Skeletal muscle satellite cell (primary cell): ENCODE results near the genes SHLD1, TRMT6 and TMX4.

DNA sequence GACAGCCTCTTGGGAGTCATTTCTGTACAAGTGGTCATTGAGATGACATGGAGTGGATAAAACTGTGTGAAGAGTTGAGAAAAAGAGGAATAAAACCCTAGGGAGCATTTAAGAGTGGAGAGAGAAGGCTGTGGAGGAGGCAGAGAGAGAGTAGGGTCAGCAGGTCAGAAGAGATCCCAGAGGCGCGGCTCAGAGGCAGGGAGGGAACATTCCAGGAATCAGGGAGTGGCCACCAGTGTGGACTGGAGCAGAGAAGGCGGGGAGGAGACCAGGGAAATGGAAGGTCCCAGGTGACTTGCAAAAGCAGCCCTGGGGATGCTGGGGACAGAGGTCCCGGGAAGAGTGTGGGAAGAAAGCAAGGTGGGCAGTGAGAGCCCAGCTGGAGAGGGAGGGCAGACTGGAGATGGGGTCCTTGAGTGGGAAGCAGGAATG, 31.6 kb downstream of the ADRA1D start:
- CAGE, long polyA plus RNA, result no peak

DNA sequence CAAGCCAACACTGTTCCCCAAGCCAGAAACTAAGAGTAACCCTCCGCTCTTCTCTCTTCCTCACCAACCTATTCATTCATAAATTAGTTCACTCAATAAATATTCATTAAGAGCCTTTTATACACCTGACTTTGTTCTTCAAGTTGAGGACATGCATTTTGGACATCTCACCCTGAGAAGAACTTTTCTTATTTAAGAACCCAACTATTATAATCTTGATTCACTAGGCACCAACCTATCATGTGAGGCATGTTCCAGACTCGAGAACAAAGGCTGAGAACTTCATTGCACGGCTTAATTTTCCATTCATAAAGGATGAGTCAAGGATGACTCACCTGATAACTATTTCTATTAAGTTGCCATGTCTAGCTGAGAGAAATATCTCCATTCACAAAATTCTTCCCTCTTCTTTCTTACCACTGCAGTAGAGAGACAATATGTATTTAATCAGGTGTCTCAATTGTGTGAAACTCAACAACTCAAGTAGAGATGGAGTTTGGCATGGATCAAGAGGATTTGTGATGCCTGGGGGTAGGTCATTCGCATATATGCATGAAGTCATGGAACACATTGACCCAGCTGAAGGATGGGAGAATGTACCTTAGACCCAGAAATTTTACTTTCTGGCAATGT, 173.4 kb upstream of the PRNP start:
- CAGE, long polyA plus RNA, result no peak

GRCh38 chr20:4700246-4701101, 14.2 kb downstream of the PRNP start:
- CAGE, long polyA plus RNA, result no peak

GRCh38 chr20:4726530-4727664, 5.2 kb downstream of the PRND start:
- CAGE, long polyA plus RNA, result no peak

GRCh38 chr20:4926469-4926884, 74.8 kb downstream of the SLC23A2 start:
- CAGE, long polyA plus RNA, result no peak

- CAGE, long polyA plus RNA, result no peak
Observed at GRCh38 chr20:5078388-5078962, 34.4 kb downstream of the TMEM230 start.

- CAGE, long polyA plus RNA, result no peak
Observed at GRCh38 chr20:5118567-5119084, 1.1 kb downstream of the PCNA start.

GRCh38 chr20:5165226-5165889, 38.5 kb downstream of the CDS2 start:
- CAGE, long polyA plus RNA, result no peak

GRCh38 chr20:5714383-5715123, 35.6 kb upstream of the SHLD1 start:
- CAGE, long polyA plus RNA, result no peak

DNA sequence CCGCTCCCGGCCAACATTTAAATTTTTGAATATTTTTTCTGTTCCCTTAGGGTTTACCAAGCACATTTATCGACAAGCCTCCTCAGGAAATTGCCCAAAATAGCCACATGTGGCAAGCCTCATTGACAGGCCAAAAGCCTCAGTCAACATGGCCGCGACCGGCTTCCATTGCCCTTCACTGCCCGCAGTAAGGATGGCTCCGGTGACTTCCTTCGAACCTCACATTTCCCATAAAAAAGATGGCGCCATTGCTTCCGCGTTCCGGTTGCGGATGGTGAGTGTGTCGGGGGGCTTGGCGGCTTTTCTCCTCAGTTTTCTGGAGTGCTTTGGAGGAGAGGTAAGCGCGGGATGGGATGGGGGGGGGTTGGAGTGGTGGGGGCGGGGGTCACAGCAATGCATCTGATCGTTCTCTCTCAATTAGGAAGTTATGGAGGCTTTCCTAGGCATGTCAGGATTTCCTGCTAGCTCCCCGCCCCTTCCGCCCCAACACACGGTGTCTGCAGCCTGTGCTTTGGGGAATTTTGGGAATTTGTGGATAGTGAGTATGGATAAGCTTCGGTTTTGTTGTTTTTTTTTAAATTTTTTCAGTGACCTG, at the start of gene SHLD1:
Gene SHLD1 (plus strand): TSS at position 259 of the 595 bp plus-strand sequence.
- CAGE, long polyA plus RNA, result start-site peak on the plus strand centred at position 278 of the sequence, 67 bp wide, 58 and 17 reads in 2 replicates

DNA sequence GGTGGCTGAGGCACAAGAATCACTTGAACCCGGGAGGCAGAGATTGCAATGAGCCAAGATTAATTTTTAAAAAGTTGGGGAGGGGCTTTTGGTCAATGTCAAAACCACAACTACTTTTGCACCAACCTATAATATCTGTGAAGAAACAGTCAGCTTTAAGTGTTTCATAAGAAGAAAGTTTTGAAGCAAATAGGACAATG, 63.0 kb upstream of the CHGB start:
- CAGE, long polyA plus RNA, result no peak

GRCh38 chr20:5949962-5951158, at the start of gene TRMT6:
TRMT6 (minus strand) TSS chr20:5950533.
- CAGE, long polyA plus RNA, result start-site peak on the minus strand at chr20:5950342-5950501, 219 and 63 reads in 2 replicates

DNA sequence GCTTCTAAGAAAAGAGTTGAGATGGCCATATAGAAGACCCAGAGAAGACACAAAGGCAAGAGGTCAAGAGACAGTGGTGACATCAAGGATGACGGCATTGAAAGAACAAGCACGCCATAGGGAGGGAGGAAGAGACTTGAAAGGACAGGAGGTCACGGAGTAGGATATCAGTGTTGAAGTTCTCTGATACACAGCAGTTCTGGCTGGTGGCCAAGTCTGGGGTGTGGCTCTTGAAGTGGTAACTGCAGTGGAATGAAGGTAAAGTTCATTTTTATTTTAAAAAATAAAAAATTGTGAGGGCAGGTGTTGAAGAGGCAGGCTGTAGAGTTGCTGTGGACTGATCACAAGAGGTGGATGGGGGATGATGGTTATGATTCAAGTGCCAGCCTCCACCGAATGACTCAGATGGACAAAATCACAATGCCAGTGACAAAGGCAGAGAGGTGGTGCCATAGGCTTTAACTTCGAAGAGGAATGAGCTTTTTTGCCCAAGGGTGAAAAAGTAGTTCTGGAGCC, 53.2 kb upstream of the BMP2 start:
- CAGE, long polyA plus RNA, result no peak

GRCh38 chr20:6736449-6736820, 31.1 kb upstream of the BMP2 start:
- CAGE, long polyA plus RNA, result no peak

DNA sequence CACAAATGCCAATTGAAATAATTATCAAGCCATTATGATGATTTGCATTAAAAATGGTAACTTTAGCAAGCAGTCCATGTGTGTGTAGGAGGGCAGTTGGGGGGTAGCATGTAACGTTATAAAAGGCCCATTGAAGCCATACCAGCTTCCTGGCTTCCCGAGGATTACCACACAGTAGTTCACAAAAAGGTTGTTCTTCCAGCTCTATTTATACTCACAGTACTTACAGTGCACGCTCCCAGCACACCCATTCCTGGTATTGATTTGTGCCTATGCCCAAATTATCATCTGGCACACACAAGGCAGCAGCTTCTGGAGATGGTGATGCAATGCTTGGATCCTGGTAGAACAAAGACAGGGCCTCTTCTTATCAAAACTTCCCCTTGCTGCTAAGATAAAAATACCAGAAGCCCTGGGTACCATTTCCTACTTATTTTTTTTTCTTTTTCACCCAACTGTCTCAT, 436.8 kb downstream of the HAO1 start:
- CAGE, long polyA plus RNA, result no peak

DNA sequence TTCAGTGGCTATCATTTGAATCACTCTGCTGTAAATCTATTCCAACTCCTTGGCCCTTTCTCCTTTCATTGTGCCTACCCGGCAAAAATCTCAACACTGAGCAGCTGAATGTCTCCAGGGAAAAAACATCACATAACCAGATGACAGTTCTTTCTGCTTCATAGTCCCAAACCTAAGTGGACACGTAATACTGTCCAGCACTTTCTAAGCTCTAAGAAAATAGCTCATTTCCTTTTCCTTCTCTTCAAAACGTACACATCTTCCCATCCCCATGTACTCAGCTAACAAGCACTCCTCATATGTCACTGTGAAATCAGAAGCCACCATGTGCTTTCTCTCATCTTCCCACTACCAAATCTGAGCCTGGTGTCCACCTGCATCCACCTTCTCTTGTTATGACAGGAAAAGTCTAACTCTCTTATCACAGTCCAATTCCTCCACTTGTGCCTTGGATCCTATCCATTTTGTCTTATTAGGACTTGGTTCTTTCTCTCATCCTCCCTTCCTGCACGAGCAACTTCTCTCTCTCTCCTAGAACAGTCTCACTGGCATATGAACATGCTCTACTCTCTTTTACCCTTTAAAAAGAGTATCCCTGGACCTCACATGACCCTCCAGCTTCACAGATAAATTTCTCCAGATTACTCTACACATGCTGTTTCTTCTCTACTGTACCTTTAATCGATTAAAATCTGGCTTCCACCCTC, 23.2 kb downstream of the TMX4 start:
- CAGE, long polyA plus RNA, result no peak

DNA sequence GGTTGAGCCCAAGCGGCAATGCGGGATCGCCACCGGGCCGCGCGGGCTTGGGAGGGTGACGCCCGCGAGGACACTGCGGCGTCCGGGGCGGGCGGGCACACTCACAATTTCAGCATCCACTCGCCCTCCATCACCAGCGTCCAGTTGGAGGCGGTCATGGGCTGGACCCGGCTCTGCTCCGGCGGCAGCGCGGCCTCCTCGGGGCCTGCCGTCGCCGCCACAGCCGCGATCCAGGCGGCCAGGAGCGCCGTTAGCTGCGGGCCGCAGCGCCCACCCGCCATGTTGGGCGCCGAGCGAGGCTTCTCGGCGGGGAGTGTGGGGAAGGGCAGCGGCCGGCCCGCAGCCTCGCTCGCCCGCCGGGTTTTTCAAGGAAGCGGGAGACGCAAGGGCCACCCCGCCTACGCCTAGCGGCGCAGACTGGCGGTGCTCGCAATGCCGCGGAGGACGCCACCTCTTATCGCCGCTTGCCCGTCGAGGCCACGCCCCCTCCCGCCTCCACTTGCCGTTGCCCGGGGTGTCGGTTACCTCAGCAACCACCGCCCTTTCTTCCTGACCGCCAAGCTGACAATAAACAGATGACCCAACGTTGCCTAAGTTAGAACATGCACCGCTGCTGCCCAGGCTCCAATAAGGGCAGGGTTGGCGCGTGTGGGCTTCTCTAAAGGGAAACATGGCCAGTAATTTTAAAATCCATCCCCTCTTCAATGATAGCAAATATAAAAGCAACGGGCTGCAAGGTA, at the start of gene TMX4:
Gene TMX4 (minus strand): TSS at position 429 of the 740 bp plus-strand sequence.
- CAGE, long polyA plus RNA, result no peak

GRCh38 chr20:8132581-8133427, 738 bp downstream of the PLCB1 start:
- CAGE, long polyA plus RNA, result no peak

- CAGE, long polyA plus RNA, result no peak
Observed at GRCh38 chr20:8161530-8162218, 29.6 kb downstream of the PLCB1 start.

DNA sequence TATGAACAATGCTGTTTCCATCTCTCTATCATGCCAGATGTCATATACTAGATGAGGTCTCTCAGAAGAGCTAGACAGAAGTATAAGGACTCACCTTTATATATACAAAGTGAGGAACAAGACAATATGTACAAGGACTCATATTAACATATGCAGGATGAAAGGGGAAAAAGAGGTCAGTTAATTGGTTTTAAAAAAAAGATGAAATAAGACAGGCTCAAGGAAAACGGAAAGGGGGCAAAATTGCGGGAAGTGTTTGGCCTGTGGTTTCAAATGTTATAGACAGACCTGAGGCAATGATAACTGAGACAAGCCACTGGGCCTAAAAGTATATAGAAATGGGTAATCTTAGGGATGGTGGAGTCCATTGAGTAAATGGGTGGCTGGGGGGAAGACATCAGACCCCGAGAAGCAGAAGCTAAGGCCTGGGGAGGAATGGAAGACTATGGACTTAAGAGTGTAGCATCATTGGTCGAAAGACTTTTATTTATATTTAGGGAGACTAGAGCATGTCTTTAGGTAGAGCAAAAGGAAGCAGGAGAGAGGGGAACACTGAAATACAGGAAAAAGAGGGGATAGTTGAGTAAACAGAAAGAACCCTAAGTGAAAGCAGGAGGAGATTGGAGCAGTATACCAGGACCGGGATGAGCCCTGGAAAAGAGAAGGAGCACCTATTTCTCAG, 106.6 kb downstream of the PLCB1 start:
- CAGE, long polyA plus RNA, result no peak